Mesangial cell (primary cell): ENCODE data around the genes CDH4 and LAMA5.

GRCh38 chr20:60057834-60058822, 99.9 kb downstream of the CDH26 start:
- RAMPAGE, long total RNA: no peak

- RAMPAGE, long total RNA: no peak
These were observed 497.1 kb downstream of the CDH26 start for GRCh38 chr20:60455288-60455767.

DNA sequence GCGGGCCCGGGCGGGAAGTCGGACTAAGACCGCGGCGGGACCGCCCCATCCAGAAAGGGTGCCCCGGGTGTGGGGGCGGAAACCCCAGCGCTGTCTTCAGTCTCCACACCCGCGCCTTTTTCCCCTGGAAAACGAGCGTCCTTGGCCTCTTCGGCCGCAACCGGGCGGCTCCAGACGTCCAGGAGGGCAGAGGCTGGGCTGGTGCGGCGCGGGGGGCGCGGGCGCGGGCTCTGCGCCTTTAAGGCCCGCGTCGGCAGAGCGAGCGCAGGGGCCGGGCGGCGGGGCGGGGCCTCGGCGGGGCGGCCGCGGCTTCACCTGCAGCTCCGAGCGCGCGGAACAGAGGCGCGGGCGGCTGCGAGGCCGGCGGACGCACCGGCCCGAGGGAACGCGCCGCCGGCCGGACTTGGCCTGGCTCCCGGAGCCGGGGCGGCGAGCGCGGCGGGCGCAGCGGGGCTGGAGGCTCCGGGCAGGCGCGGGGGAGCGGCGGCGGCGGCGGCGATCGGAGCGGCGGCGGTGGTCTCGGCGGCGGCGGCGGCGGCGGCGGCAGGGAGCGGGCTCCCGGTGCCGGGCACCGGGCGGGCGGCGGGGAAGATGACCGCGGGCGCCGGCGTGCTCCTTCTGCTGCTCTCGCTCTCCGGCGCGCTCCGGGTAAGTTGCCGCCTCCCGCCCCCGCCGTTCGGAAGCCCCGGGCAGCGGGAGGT, at the start of gene CDH4:
Gene CDH4 (plus strand): TSS at position 339 of the 701 bp plus-strand sequence.
- RAMPAGE, long total RNA: no peak

DNA sequence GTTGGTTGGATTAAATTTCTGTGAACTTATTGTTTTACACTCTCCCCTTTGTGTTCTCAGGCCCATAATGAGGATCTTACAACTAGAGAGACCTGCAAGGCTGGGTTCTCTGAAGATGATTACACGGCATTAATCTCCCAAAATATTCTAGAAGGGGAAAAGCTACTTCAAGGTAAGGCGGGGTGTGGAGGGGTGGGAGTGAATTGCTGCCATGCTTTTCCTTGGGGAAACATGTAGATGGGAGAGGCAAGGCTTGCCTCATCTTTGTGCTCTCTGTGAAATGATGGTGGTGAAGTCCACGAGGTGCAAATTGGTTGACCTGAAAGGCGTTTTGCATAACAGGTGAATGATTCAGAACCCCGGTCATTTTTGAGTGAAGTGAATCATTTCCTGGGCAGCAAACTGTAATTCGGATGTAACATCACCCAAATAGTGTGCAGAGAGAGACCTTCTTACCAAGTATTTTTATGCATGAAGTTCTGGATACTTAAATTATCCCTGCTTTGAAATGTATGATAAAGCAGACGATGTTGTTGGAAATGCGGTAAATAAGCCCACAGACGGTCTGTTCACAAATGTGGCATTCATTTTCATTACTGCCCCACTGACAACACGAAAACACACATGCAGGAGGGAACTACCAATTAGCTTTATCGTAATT, 2.8 kb downstream of the CDH4 start:
- RAMPAGE, long total RNA: no peak

- RAMPAGE, long total RNA: no peak
These were observed 41.7 kb downstream of the TAF4 start for GRCh38 chr20:62023955-62024330.

GRCh38 chr20:62066847-62067700, 1.4 kb upstream of the TAF4 start:
- RAMPAGE, long total RNA: no peak

DNA sequence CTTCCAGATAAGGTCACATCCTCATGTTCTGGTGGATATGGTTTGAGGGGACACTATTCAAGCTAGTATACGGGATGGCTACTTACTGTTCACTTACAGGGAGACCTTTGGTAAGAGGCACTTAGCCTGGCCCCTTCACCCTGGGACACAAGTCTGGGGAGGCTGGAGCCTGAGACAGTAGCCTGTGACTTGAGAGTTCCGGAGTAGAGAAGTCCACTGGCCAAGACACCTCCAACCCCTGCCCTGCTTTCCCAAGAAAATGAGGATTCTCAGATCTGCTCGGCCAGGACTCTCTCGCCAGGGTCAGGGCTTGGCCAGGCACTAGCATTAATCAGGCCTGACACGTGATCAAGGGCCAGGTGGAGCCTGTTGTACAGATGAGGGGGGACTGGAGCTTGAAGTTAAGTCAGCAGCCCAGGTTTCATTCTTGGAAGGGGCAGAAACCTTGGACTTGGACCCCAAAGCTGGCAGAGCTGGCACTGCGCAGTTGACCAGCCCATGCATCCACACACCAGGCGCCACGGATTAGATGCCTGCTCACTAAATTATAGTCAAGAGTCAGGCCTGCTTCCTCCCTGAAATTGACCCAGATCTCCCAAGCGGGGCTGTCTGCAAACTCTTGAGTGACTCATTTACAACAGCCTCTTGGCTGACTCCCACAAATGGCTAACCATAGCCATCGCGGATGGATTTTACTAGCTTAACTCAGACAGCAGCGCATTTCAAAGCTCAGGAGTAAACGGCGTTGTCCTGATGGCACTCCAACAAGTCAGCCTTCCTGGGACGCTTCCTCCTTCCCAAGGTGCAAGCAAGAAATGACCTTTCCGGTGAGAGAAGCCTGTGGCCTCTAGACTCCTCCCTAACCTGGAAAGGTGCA, 4.0 kb upstream of the TAF4 start:
- RAMPAGE, long total RNA: no peak

DNA sequence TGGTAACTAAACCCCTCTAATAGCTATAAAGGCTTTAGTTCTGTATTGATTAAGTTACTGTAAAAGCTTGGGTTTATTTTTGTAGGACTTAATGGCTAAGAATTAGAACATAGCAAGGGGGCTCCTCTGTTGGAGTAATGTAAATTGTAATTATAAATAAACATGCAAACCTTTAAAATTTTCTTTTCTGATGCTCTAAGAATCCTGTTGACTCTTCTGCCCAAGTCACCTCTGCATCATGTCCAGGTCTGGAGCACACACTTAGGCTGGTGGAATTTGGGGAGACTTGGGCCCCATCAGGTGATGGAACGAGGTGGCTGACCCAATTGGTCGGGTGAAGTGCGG, 8.0 kb downstream of the PSMA7 start:
- RAMPAGE, long total RNA: no peak

DNA sequence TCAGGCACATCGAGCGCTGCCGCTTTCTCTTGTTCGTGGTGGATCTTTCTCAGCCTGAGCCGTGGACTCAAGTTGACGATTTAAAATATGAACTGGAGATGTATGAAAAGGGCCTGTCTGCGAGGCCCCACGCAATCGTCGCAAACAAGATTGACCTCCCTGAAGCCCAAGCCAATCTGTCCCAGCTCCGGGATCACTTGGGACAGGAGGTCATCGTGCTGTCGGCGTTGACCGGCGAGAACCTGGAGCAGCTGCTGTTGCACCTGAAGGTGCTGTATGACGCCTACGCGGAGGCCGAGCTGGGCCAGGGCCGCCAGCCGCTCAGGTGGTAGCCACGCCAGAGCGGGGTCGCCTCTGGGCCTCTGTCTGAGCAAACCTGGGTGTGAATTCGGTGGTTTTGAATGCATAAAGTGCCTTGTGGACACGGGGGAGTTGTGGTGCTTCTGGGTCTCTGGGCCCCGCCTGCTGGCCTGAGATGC, 18.0 kb downstream of the MTG2 start:
- RAMPAGE, long total RNA: no peak

DNA sequence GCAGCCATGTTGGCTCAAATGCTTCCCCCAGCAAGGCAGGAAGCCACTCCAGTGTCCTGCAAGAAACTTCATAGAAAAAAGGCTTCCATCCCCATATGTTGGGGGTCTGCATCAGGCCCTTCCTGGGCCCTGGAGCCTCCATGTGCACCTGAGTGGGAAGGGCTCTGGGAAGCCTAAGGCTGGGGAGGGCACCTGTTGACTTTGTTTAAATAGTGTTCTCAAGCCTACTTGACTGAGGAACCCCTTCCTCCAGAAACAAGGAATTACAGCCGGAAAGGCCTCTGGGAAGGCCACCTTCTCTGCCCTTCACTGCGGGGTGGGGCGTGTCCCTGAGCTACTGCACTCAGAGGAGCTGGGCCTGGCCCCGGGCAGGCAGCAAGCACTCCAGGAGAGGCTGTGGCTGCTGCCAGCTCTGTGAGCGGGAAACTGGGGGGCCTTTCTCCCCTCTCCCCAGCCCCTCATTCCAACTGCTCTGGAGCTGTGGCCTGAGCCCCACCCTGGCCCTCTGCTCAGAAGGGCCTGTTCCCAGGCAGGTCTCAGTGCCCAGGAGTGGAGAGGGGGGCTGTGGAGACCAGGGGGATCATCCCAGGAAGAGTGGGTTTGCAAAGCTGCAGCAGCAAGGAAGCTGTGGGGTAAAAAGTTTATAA, 4.0 kb upstream of the OSBPL2 start:
- RAMPAGE, long total RNA: no peak

- RAMPAGE, long total RNA: no peak
These were observed 18.8 kb downstream of the ADRM1 start for GRCh38 chr20:62321646-62321912.

GRCh38 chr20:62366897-62367690, at the start of gene LAMA5:
TSS of gene LAMA5 (minus strand) at chr20:62367312.
- RAMPAGE, long total RNA: no peak

GRCh38 chr20:62413142-62413751, 6.2 kb upstream of the CABLES2 start:
- RAMPAGE, long total RNA: no peak

- RAMPAGE, long total RNA: no peak
These were observed 73.7 kb upstream of the GATA5 start for GRCh38 chr20:62549382-62549998.

DNA sequence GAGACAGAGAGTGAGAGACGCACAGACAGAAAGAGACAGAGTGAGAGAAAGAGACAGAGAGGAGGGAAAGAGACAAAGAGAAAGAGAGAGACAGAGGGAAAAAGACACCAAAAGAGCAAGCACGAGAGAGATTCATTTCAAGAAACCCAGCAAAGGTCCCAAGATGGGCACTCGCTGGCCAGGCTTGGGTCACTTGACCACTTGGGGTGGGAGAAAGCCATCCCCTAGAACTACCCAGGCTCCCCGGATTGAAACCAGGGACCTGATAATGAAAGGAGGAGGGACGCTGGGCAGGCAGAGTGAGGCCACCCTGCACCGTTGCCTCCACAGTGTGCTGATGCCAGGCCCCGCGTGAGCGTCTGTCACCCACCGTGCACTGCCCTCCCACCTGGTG, 67.9 kb upstream of the SLCO4A1 start:
- RAMPAGE, long total RNA: no peak

- RAMPAGE, long total RNA: no peak
These were observed 38.5 kb upstream of the SLCO4A1 start for GRCh38 chr20:62603814-62604193.

DNA sequence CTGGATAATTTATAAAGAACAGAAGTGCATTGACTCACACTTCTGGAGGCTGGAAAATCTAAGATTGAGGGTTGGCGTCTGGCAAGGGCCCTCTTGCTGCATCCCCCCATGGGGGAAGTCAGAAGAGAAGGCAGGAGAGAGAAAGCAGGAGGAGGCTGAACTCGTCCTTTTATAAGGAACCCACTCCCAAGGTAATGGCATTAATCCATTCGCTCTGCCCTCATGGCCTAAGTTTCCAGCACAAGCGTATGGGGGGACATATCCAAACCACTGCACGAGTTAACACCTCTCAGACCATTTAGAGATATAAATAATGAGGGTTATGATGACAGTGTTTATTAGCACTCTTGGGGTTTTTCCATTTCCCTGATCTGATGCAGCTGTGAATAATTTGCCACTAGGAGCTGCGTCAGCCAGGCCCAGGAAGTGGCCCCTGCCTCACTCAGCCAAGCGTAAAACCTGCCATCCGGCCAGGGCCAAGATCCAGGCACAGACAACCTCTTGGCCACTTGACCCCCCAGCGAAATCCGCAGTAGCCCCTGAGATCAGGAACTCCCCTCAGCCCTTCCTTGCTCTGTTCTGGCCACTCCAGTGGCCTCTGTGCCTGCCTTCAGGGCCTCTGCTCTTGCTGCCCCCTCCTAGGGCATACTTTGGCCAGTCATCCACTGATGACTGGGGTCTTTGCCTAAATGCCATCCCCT, 14.2 kb upstream of the SLCO4A1 start:
- RAMPAGE, long total RNA: no peak

- RAMPAGE, long total RNA: no peak
These were observed 8.7 kb downstream of the SLCO4A1 start for GRCh38 chr20:62650744-62651571.

- RAMPAGE, long total RNA: no peak
These were observed 32.7 kb downstream of the SLCO4A1 start for GRCh38 chr20:62674632-62675746.

DNA sequence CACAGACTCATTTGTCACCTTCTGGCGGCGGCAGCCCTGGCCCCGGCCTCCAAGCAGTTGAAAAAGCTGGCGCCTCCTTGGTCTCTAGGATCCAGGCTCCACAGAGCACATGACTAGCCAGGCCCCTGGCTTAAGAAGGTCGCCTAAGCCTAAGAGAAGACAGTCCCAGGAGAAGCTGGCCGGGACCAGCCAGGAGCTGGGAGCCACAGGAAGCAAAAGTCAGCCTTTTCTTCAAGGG, 35.0 kb upstream of the MRGBP start:
- RAMPAGE, long total RNA: no peak